Sternocleidomastoid (tissue), 1 donor: ENCODE data around the gene TMCO1.

- PRO-cap: bidirectional peak, plus-strand start at chr1:161531107, minus-strand start at chr1:161530884
Observed at GRCh38 chr1:161530469-161531479, 6.4 kb downstream of the HSPA6 start.

DNA sequence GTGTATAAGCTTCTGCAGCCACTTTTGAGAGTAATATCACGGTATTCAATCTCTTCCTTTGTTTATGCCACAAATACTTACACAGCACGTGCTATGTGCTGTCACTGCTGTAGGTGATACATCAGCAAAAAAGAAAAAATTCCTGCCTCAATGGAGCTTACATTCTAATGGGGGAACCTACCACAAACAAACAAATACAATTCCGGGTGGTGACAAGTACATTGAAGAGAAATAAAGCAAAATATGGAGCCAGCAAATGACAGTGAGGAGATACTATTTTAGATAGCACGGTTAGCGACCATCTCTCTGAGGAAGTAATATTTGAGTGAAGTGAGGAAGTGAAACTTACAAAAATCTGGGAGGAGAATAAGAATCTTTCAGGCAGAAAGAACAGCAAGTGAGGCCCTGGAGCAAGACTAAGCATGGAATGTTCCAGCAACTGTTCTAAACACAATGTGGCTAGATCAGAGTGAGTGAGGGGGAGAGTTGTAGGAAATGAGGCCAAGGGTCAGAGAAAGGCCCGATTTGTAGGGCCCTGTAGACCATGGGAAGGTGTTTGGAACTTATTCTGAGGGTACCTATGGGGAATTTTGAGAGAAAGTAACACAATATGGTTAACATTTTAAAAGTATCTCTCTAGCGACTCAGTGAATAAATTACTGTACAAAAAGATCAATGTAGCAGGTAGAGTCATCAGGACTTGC lies 2.5 kb upstream of the FCRLB start:
- PRO-cap: no peak

GRCh38 chr1:161726582-161727375 lies 5.4 kb downstream of the FCRLB start:
- PRO-cap: bidirectional peak, plus-strand start at chr1:161726734, minus-strand start at chr1:161726700; bidirectional peak, plus-strand start at chr1:161727193, minus-strand start at chr1:161727028

- PRO-cap: no peak
Observed at GRCh38 chr1:161821212-161822259, 55.4 kb downstream of the ATF6 start.

- PRO-cap: no peak
Observed at GRCh38 chr1:161877929-161878786, 112.0 kb downstream of the ATF6 start.

DNA sequence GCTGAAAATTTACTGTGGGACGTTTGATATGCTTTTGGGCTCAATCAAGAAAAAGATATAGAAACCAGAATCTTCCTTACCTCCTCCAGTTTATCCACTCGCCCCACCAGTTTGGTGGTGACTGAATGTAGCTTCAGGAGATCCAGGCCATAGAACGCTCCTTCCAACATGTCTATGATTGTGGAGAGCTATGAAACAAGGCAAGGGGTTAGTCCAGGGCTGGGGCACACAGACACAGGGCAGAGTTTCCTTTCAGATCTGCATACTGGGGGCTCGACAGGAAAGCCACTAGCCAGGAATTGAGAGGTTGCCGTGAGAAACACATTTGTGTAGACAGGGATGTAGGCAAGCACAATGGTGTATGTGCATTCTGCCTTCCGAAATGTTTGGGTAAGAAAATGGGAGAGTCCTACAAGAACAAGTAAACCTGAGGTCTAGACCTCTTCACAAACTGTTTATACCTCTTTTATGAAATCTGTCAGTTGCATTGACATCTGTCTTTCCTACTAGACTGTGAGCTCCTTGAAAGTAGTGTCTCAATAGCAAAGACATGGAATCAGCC lies 6.3 kb downstream of the OLFML2B start:
- PRO-cap: no peak

- PRO-cap: no peak
Observed at GRCh38 chr1:162145970-162146829, 76.7 kb downstream of the NOS1AP start.

DNA sequence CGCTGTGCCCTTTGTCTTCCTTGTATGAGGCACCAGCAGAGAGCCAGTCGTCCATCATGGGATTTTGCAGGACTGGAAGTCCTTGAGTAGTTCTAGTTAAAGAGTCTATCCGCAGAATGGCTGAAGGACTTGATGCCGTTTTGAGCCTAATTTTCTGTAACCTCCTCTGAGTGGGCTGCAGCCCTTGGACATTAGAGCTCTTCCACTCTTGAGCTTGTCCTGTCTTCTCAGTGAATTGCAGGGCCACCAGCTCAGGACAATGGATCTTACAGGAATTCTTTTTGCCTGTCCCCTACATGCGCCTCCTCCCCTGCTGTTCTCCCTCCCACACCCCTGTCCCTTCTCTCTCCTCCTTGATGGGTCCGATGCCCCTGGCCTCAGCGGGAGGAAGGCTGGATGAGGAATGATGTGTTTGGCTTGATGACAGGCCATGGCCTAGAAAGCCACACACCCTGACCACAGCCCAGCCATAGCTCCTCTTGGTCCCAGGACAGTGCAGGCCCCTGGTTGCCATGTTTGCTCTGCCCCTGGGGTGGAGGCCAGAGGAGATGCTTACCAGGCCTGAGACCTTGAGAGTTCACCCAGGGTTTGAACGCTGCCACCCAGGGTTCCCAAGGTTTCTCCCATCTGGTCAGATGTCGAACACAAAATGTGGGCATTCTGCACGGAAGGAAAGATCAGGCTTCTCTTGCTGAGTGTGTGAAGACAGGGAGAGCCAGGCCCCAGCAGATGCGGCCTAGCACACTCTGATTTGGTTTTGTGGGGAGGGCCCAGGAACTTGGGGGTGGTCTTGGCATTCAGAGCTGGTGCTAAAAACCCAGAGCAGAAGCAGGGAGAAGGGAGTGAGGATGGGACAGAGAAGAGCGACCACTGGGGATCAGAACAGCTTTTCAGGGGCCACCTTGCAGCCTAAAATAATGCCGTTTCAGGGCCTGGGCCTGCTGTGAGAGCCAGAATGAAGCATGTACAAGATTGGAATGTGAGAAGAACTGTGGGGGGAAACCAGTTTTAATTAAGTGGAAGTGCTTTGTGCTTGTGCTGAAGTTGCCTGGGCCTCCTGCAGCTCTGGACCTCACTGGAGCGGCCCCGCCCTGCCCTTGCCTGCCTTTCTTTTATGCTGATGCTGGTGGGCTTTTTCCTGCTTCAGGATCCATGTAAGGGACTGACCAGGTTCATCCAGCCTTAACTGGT lies 2.6 kb downstream of the C1orf226 start:
- PRO-cap: no peak

GRCh38 chr1:162544974-162545526 lies 16.5 kb upstream of the UAP1 start:
- PRO-cap: no peak

DNA sequence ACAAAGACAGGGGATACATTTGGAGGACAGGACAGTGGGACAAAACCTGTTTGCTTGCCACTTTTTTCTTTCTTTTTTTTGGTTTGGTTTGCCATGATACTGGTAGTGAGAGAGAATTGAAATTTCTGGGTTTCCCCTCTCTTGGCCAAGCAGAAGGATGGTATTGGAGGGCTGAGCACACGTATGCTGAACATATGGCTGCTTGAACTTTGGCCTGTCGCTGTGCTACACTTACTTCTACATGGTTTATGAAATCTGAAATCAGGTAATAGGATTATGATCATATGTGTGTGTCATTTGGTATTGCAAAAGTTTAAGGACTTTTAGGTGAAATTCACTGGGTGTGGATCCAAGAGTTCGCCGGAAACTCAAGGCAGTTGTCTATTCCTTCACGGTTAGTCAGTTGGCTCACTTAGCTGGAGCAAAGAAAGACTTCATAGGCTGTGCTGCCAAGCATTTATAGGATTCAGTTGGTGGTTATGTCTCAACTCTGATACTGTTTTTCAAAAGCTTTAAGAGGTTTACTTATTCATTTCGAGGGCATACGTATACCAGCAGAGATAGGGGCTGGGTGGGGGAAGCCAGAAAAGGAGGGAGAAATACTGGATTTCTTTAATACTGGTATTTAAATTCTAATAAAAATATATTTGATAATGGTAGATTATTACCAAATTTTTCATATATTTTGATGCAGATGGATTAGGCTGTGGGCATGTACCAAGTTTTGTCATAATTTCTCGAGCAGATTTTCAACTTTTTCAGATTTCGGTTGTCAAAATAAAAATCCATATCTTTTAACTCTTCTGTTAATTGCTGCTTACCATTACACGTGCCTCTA lies 1.0 kb downstream of the UAP1 start:
- PRO-cap: no peak

GRCh38 chr1:162671080-162671555 lies 38.9 kb downstream of the DDR2 start:
- PRO-cap: no peak

DNA sequence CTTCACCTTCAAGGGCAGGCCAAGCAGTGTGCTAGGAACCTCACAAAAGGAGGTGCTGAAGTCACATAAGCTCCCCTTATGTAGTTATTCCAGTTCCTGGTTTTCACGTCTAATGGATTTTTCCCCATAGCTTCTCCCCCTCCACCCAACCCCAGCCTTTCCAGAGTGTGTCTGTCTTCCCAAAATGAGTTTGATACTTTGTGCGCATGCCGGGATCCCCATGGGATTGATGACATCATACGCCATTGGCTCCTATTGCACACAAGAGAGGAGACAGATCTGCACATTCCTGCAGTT lies 71.4 kb downstream of the DDR2 start:
- PRO-cap: no peak

- PRO-cap: no peak
Observed at GRCh38 chr1:162719639-162720292, 70.7 kb upstream of the HSD17B7 start.

DNA sequence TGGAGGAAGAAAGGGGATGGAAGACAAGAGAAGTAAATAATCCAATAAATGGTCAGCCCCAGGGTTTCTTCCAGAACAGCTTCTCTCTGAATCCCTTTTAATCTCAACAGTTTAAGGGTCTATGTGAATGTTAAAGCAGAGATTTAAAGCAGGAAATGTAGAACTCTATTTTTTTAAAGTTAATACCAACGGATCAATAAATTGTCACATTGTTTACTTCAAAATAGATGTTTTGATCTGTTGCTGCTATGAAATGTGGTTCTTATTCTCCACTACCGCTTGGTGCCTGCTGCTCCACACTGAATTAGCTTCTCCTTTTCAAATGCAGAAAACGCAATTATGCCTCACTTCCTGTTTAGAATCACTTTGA lies 36.0 kb downstream of the RGS5 start:
- PRO-cap: no peak

GRCh38 chr1:163422997-163423458 lies 101.3 kb downstream of the NUF2 start:
- PRO-cap: no peak

DNA sequence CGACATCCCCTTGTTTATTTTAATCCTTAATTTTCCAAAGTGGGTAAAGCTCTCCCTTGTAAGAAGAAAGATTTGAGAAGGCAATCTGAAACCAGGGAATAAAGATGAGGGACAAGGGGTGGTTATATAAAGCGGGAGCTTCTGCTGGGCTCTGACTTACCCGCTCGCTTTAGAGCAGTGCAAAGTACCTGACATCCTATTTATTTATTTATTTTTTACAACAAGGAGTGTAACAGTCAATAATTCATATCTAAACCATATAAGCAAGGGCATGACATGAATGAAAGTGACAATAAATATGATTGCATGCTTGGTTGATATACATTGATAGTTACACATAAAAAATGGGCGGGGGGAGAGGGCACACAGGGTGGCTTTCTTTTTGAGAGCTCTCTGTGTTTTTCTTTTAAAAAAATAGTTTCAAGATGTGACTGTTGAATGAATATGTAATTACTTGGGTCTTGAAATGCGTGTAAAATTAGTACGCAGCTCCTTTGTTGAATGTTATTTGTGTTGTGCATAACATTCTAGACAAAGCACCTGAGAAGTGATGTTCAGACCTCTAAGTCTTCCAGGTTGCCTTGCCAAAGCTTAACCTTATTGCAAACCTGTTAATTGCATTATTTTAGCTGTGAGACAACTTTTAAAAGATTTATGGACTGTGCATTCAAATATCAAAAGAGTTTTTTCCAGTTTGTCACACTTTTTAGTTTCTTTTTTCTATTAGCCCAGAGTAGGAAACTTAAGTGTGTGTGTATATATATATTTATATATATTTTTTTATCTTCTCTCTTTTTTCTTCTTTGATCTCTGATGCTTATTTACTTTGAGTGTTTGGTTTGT lies 5.3 kb downstream of the PBX1 start:
- PRO-cap: no peak

DNA sequence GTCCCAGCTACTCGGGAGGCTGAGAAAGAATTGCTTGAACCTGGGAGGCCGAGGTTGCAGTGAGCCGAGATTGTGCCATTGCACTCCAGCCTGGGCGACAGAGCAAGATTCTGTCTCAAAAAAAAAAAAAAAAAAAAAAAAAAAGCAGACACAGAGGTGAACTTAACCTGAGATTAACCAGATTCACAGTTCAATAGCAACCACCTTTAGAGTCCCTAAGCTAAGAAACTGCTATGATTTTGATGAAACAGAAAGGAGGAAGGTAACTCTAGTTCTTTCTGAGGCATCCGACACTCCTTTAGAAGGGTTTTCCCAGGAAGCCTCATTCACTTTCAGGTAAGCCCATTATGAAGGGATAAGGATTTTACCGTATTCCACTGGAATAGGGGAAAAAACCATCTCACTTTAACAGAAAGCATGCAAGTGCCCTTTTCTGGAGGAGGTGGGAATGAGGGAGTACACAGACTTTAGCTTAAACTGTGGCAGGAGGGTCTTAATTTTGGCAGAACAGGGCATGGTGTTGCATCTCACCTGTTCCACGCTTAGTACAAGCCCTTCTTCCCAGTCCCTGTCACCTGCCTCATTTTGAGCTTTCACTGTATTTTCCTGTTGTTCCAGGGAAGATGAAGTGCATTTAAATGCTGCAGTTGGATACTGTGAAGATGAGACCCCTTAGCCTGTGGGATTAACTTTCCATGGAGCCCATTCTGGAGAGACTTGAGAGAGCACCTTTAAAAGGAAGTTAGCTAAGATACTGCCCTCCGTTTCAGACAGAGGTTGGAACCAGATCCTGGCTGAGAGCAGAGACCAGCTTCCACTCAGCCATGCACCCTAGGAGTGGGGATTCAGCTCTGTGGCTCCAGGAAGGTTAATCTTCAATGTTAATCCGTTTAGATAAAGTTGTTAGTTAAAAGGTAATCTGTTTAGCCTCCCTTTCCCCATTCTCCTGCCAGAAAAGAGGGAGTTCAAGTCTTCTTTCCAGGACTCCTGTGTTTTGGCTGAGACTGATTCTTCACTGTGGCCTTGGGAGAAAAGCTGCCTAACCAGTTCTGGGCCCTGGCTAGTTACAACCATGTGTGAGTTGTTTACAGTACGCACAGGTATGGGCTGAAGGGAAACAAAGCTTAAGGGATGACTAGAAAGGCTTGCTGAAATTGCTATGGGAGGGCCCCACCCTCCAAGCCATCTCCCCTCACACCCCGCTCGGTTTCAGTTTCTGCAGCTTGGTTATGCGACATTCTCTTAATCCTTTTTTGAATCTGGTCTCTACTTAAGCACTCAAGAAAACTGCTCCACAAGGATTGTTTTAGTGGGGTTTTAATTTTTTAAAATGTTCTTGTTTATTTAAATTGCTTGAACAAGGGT lies 42.6 kb downstream of the PBX1 start:
- PRO-cap: no peak

- PRO-cap: no peak
Observed at GRCh38 chr1:164759973-164760519, 201.1 kb downstream of the PBX1 start.

DNA sequence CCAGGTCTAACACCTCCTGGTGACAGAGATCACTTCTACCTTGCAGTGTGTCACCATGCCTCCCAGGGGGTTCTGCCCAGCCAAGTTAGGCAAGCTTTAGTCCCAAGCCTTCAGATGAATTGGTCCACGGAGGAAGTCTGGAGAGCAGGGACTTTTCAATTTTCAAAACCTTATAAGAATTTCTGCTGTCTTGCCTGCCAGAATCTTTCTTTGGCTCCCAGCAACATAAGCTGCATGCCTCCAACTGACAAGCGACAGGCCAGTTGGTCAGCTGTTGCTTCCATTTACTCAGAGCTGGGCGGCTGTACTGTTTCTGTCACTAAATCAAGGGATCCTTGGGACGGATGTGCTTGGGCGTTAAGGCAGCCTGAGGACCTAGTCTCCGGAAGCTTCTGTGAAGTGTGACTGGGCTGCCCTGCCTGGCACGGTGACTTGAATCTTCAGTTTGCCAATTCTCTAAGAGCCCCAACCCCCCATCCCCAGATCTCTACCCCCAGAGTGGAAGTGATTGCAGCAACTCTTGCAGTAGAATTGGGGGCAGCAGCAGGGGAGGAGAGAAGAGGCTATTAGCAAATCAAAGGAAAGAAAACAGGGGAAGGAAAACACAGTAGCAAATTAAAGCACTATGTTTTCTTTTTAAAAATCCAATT lies 1.1 kb downstream of the RXRG start:
- PRO-cap: no peak

- PRO-cap: bidirectional peak, plus-strand start at chr1:165769075, minus-strand start at chr1:165768854; bidirectional peak, plus-strand start at chr1:165769294, minus-strand start at chr1:165769265
Observed at GRCh38 chr1:165768382-165769656, at the start of gene TMCO1. Gene TMCO1, minus strand, starts transcription at chr1:165768868.